ReNcell CX (cell line): ENCODE measurements around the gene FAM171B.

DNA sequence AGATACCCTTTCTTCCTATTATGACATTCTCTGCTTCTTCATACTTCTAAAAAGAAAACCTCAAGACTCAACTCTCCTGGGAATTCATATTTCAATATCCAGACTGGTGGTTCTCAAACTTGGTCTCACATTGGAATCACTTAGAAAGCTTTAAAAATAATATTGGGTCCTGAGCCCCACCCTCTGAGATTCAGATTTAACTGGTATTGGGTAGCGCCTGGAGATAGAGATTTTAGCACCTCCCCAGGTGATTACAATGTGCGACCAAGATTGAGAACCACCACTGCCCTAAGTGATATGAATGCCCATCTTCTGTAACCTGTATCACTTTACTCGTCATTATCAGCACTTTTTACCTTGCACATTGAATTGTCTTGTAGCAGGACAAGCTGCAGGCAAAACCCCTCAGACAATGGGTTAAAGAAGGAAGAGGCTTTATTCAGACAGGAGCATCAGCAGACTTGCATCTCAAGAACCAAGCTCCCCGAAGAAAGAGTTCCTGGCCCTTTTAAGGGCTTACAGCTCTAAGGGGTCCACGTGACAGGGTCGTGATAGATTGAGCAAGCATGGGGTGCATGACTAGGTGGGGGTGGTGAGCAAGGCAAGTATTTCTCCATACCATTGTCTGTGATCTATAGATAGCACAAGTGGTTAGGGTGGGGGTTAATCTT lies 46.6 kb upstream of the ZC3H15 start:
- PRO-cap, result no peak

GRCh38 chr2:186607612-186608180 lies 17.8 kb downstream of the ITGAV start:
- PRO-cap, result no peak

DNA sequence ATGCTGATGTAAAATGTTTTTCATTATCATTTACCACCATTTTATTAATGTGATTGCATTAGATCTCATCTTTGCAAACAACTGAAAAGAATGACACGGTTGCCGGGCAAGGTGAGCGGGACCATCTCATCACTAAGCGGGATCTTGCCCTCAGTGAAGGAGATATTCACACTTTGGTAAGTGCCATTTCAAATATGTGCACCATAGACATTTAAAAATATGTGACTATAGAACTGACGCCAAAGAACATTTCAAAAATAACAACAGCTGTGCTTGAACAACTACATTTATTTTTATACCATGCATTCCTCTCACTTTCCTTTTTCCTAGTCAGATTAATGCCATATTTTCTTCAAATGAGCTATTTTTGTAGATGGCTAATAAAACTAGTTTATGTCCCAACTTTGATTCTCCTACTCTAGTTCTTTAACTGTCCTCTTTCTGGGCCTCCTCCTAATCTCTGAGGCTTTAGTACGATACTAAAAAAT lies 24.2 kb upstream of the FAM171B start:
- PRO-cap, result no peak

GRCh38 chr2:186677165-186677581 lies 16.7 kb upstream of the FAM171B start:
- PRO-cap, result no peak

DNA sequence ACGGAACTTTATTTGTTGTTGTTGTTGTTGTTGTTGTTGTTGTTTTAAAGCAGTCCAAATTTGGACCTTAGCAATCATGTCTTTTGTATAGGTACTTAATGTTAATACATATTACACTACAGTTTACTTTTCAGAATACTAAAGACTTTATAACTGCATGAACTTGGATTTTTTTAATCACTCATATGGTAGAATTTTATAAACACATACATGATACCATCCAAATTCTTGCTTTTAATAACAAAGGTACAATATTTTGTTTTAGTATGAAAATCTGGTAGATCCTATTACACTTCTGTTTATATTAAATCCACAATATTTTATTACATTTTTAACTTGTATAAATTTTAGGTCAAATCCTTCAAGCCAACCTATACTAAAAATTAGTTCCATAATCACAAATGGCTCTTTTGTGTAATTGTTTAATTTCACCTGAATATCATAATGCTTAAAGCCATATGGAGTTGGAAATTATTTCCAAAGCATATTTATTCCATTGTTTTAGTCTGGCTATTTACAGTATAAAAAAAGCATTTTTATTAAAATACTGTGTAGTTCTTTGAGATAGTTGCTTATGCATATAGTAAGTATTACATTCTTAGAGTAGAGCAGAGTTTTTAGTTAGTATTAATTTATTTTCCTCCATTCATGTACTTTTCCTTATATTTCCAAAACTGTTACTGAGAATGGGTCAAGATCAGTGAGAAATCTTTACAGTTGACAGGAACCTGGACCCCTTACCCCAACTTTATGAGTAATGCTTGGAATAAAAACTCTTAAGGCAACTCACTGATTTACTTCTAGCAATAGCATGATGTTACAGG lies 16.0 kb upstream of the FAM171B start:
- PRO-cap, result no peak

DNA sequence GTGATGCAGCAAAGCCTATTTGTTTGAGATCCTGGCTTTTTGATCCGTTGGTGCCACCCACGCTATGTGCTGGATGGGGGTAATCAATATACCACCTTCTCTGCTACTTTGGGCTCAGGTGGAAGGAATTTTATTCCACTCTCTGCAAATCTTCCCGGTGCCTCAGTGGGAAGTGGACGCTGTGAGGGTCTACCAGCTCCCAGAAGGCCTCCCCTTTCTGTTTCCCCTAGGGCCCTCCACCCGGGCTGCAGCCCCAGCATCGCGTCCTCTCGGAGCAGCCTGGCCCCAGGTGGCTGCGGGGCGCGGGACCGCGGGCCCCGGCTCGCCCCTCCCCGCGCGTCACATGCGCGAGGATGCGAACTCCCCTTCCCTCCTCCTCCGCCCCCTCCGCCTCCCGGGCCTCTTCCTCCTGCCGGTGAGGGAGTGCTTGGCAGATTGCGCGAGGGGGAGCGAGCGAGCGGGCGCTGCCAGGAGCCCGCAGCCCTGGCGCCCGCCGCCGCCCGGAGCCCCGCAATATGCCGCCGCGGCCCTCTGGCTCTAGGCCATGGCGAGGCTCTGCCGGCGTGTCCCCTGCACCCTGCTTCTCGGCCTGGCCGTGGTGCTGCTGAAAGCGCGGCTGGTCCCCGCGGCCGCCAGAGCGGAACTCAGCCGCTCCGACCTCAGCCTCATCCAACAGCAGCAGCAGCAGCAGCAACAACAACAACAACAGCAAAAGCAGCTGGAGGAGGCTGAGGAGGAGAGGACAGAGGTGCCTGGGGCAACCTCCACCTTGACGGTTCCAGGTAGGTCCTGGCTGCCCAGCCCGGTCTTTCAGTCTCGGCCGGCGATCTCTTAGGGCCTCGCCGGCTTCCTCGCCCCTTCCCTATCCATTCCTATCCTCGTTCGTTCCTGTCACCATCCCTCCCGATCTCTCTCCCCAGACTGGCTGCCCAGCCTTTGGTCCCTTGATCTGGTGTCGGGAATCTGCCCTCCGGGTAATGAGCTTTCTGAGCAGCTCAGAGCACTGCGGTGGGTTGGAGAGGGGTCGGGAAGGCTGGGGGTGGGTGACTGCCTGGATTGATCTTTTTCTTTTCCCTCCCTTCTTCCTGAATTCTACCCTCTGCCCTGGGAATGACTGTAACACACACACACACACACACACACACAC lies at the start of gene FAM171B:
FAM171B (plus strand) TSS at position 431 of the 1,147 bp plus-strand sequence.
- PRO-cap, result bidirectional peak, plus-strand start at position 437 of the sequence, minus-strand start at position 289 of the sequence; bidirectional peak, plus-strand start at position 614 of the sequence, minus-strand start at position 603 of the sequence; unidirectional peak, minus-strand start at position 917 of the sequence

DNA sequence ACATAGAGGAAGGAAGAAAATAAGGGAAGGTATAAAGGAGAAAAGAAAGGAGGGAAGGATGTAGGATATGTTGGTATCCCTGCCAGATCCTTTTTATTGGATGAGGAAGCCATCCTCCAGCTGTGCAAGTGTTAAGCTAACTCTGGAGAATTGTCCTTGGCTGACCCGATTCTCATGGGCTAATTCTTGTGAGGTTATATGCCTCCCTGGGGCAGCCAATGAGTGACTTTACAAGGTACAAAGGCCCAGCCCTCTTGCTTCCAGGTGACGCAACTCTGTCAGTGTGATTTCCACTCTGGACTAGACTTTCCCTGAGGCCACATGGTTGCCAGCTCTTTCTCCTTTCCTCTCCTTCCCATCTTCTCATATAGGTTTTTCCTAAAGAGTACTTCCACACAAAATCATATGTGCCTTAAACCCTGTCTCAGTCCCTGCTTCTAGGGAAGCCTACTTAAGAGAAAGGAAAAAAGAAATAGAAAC lies 226.1 kb upstream of the ZSWIM2 start:
- PRO-cap, result no peak

- PRO-cap, result no peak
Observed at GRCh38 chr2:187541030-187541592, 13.1 kb downstream of the TFPI start.

GRCh38 chr2:188278320-188279156 lies 13.1 kb upstream of the GULP1 start:
- PRO-cap, result no peak

DNA sequence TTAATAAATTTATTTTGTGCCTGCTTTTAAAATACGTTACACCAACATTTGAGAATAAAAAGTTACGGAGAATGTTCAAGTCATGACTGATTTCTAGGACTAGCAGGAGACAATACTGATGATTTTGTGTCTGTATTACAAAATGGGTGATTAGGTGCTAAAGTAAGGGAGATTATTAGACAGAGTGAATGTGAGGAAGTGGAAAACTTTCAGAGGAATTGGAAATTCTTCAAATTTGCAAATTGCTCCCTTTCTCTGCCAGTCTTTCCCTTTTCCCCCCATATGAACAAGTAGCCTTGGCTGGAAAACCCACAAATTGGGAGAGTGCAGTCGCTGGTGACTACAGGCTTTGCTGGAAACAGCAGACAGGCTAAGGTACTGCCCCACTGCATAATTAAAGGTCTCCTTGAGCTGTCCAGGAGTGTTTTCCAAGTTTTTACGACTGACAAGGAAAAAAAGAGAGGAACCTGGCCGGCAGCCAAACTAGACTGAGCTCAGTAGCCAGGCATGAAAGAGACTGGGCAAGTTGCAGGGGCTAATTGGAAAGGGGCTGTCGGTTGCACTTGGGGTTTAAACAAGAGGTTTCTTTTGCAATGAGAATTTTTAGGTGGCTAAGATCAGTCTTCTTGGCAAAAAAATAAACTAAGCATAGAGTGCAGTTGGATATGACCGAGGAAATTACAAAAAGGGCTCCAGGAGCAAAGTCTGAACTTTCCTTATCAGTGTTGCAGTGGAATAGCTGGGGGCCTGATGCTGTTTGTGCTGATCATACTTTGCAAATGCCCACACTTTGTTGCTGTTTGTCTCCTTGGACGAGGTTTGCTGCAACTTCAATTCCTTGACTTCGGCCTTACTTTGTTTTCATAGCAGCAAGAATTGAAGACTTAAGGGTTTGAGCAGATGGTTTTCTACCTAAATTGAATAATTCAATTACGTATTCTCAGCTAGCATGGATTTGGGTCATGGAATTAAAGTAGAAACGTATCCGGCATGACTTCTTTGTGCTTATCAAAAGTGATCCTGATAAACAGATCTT lies 2.0 kb downstream of the GULP1 start:
- PRO-cap, result bidirectional peak, plus-strand start at position 503 of the sequence, minus-strand start at position 363 of the sequence; unidirectional peak, plus-strand start at position 728 of the sequence

GRCh38 chr2:188994419-188994900 lies 20.3 kb downstream of the COL3A1 start:
- PRO-cap, result no peak

DNA sequence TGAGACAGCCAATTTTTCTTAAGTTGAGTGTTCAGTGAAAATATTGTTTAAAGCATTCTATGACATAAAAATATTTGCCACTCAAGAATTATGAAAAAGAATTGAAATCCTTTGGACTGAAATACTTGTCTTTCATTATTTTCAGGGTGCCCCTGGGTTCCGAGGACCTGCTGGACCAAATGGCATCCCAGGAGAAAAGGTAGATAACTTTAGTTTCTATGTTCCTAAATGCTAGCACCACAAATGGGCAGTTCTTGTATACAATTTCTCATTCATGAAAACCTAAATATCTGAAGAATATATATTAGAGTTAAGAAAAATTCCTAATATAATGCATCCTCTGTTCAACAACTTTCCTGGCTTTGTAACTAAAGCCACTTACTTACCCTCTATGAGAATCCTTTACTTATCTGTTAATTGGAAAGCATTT lies 20.7 kb downstream of the COL3A1 start:
- PRO-cap, result no peak

DNA sequence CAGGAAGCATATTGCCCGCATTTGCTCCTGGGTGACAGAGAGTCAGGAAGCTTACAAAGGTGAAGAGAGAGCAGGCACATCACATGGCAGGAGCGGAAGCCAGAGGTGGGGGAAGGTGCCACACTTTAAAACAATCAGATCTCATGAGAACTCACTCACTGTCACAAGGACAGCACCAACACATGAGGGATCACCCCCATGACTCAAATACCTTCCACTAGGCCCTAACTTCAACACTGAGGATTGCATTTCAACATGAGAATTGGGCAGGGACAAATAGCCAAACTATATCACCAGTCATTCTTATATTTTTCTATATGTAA lies 124.9 kb upstream of the COL5A2 start:
- PRO-cap, result no peak

GRCh38 chr2:189469868-189470309 lies 28.6 kb downstream of the WDR75 start:
- PRO-cap, result no peak

GRCh38 chr2:189541904-189543083 lies 38.3 kb downstream of the SLC40A1 start:
- PRO-cap, result no peak

DNA sequence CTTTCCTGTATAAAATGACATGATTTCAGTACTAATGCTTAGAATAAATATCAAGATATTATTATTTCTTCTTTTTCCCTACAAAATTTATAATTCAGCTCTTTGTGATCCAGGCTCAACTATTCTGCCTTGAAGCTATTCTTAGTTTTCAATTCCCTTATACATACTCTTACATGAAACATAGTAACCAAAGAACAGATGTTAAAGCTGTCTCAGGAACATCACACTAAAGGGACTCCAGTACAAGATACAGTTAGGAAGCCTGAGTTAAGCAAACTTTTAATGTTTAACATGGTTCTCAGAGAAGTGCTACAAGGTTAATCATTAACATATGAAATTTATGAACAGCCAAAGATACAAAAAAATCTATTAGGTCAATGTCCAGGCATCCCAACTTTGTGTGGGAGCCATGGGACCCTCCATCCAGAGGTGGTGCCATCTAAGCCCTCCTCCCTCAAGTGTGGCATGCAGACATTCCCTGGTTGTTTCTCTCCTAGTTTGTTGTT lies 5.9 kb downstream of the SLC40A1 start:
- PRO-cap, result no peak

DNA sequence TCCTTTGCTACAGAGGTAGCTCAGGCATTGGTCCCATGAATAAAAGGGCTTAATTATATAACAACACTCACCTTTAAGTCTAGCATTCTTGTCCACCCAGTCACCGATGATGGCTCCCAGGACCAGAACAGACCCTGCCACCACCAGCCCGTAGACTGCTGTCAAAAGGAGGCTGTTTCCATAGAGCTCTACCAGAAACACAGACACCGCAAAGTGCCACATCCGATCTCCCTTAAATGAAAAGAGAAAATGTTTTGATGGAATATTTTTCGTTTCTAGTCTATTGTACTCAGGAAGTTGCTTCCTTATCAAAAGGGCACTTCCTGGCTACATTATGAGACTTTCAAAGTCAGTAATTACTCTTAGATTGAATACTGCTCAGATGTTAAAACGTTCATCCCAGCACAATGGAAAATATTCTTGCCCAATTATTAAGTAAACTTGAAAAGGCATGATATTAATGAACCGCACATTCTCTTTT lies 5.5 kb downstream of the SLC40A1 start:
- PRO-cap, result no peak

- PRO-cap, result no peak
Observed at GRCh38 chr2:189698604-189699089, 24.2 kb downstream of the ANKAR start.

DNA sequence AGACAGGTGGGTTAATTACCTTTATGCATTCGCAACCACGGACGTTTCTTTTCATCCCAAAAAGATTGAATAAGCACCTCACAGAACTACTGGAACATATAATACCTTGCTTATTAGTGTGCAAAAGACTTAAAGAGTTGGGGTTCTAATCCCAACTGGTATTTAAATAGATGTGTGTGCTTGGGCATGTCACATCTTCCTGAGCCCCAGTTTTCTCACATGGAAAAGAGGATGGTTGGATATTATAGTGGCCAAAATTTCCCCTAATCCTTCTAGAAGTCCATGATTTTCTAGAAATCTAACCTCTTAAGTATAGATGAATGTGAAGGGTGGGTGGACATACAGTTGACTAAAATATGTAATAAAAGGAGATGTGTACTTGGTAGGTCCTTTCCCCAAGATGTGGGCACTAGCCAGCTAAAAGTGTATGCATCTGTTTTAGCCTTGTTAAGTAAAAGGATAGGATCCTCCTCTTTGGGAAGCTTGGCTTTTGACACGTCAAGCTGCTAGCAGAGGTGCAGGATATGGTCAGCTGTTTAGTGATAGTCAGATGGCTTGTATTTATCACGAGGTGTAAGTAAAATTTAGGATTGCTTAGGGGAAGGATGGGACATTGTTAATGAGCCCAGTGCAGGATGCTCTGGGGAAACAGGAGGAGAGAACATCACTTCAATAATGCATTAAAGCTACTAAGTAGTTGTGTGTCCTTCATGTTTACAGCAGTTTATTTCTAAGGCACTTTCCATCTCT lies 1.3 kb downstream of the MFSD6 start:
- PRO-cap, result no peak

DNA sequence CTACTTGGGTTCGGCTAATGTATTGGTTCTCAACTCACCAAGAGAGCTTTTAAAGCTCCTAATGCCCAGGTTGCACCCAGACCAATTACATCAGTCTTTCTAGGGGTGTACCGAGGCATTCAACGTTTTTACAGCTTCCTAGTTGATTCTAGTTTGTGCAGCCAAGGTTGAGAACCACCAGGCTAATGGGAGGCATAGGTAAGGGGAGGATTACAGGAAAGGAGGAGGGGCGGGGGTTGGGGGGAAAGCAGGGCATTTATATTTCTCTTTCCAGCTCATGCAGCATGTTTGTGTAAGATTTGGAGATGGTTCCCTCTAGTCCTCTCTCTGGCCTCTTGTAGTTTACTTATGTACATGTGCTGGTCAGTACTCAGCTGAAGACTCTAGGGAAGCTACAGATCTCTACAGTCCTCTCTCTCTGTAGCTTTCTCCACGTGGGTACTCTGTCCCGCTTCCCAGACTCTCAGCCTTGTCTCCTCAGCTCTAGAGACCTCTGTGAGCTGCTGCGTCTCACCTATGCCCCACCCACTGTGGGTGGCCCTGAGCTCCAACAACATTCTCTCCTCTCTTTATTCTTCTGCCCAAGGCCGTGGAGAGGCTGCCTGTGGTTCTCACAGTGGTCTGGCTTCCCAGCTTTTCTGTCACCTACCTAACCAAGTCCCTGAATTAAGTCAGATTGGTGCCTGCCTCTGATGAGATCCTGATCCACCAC lies 33.3 kb downstream of the MFSD6 start:
- PRO-cap, result no peak